CMK (cell line): ENCODE data around the gene TSPAN17.

DNA sequence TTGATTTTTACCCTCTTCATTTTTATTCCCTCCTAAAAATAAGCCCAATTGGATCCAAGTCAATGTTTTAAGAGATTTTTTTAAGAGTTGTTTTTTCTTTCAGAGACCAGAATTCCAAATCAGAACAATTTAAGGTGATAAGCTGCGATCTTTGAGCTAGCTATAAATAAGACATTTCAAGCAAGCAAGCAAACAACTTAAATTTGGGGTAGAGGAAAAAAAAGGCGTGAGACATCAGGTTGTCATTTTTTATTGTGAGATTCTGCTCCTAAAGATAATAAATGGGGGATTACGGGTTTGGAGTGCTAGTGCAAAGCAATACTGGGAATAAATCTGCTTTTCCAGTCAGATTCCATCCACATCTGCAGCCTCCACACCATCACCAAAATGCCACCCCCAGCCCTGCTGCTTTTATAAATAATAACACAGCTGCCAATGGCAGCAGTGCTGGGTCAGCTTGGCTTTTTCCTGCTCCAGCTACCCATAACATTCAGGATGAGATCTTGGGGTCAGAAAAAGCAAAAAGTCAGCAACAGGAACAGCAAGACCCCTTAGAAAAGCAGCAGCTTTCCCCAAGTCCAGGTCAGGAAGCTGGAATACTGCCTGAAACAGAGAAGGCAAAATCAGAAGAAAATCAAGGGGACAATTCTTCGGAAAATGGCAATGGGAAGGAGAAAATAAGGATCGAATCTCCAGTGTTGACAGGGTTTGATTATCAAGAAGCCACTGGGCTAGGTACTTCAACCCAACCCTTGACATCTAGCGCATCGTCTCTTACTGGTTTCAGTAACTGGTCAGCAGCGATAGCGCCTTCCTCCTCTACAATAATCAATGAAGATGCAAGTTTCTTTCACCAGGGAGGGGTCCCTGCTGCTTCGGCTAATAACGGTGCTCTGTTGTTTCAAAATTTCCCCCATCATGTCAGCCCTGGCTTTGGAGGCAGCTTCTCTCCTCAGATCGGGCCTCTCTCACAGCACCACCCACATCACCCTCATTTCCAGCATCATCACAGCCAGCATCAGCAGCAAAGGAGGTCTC is 1.6 kb downstream of the CPEB4 start:
- RRBS = no CpG with 5 or more reads among the region's 12 CpGs

DNA sequence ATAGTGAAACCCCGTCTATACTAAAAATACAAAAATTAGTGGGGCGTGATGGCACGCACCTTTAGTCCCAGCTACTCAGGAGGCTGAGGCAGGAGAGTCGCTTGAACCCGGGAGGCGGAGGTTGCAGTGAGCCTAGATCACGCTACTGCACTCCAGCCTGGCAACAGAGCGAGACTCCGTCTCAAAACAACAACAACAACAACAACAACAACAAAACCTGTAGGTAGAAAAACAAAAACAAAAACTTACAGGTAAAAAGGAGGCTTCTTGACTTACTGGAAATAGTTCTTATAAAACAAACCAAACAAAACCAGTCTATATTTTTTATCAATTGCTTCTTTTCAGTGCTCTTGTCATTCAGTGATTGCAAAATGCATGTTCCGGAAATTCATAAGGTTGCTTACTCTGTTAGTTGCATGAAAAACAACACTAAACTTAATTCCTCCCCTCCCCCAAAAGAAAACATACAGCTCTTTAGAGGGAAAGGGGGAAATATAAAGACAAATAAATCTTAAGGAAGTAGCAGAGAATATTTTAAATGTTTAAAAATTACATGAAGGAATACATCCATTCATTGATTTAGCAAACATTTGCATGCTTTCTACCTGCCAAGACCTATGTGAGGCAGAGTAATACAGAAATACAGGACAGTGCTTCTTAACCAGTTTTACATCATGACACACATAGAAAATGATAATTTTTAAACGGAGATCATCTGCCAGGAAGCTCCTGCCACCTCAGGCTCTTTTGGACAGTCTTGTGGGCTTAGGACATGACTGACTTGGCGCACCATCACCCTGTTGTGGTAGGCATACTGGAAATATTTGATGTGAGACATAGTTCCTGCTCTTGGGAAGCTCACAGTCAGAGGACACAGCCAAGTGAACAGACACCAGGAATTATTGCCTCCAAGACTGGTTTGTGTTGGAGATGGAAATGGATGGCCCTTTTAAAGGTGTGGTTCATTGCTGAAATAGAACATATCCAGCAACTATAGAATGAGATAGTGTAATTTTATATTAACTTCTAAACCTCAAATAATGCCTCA is 19.3 kb downstream of the CPEB4 start:
- RRBS = no CpG with 5 or more reads among the region's 12 CpGs

GRCh38 chr5:173908395-173909256 is 20.5 kb downstream of the CPEB4 start:
- RRBS = no CpG with 5 or more reads among the region's 2 CpGs

DNA sequence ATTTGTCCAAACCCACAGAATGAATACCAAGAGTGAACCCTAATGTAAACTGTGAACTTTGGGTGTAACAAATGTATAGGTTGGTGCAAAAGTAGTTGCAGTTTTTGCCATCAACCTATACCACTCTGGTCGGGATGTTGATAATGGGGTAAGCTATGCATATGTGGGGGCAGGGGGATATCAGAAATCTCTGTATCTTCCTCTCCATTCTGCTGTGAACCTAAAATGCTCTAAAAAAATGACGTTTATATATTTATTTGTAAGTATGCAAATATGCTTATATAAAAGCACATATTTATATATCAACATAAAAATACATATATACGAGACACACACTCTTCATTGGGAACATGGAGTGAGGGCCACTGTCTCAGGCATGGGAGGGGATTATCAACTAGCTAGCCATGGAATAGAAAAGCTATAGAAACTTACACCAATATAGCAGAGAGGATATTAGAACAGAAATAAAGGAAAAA is 40.1 kb downstream of the CPEB4 start:
- RRBS = no CpG with 5 or more reads among the region's 3 CpGs

DNA sequence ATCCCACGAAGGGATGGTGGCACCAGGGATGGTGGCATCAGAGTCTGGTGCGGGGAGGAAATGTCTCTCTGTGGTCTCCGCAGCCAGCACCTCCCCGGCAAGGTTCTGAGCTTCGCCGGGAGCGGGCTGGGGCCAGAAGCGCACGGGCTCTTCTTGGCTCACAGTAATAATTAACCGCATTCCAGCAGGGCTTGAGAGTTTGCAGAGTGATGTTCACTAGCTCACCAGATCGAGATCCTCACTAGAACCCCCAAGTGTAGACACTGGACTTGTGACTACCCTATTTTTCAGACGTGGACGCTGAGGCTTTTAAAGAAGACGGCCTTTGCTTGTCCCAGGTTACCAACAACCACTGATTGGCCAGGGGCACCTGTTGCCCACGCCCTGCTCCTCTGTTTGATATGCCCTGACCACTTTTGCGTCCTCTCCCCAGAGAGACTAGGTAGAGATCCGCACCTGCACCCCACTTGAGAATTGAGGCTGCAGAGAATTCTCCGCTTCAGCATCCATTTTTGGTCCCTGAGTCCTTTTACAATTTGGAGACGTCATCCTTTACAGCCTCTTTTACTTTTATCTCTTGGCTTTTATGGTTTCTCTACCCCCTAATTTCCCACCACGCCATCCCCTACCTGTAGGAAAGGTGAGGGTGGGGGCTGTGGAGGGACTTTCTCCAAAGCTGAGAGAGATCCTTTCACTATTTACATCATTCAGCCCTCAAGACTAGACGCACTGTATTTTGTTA is 1.4 kb downstream of the MSX2 start:
- RRBS = 98% methylated on average over 3 of the region's 21 CpGs

GRCh38 chr5:174987784-174988095 is 263.4 kb downstream of the MSX2 start:
- RRBS = no CpG with 5 or more reads among the region's 4 CpGs

GRCh38 chr5:175059828-175060454 is 335.6 kb downstream of the MSX2 start:
- RRBS = no CpG with 5 or more reads among the region's 21 CpGs

GRCh38 chr5:175467884-175468438 is 10.4 kb upstream of the SFXN1 start:
- RRBS = no CpG with 5 or more reads among the region's 8 CpGs

DNA sequence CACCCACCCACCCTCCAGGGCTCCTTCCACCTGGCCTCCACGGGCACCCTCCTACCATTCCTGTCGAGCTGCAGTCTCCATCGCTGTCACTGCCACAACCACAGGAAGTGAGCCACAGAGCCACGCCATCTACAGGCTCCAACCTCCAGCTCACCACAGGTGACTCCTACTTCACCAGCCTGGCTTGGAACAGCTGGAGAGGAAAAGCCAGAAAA is 66.3 kb upstream of the THOC3 start:
- RRBS = no CpG with 5 or more reads among the region's 4 CpGs

DNA sequence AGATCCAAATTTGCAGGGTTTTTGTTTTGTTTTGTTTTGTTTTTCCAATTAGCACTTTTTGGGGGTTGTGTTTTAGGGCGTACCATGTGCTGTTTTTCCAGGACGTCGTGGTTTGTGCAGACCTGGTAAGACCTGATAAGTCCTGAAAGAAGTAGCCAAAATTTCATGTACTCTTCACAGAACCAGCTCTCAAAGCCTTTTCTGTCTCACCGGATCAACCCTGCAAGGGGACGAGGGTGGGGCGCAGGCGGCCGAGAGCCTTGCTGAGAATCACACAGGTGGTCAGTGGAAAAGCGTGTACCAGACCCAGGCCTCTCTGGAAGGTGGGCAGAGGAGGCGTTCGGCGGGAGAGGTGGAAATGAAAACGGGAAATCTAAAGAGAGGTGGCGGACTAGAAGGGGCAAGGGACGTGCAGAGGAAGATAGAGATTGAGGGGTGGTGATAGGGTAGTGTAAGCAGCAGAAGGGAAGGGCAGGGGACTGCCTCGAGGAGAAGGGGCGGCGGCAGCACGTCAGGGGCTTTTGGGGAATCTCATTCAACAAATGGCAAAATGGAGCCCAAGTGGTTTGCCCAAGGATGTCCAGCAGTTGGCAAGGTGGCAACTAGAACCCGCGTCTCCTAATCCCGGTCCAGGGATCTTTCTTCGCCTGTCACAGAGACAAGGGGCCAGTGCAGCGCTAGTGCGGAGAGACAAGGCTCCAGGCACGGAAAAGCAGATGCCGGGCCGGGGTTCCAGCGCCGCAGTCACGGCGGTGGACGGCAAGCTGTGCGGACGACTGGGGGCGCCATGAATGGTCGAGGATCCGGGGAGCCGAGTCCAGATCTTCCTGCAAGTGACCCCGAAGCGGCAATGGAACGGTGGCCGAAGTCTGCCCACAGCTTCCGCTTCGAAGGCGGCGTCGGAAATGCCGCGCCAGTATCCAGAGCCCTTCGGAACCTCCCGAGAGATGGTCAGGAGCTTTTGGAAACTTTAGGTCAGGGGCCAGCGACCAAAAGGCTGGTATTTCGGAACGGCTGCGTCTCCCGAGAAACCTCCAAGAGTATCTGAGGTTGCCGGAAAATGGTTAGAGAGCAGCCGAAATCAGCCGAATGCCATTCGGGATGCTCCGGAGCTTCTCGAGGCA is 869 bp upstream of the FAF2 start:
- RRBS = 2% methylated on average over 17 of the region's 63 CpGs

GRCh38 chr5:176532012-176532518 is 5.1 kb downstream of the RNF44 start:
- RRBS = 91% methylated on average over 9 of the region's 27 CpGs

- RRBS = no CpG with 5 or more reads among the region's 11 CpGs
Observed at GRCh38 chr5:176541388-176542098, 4.3 kb upstream of the RNF44 start.

GRCh38 chr5:176545590-176546275 is 3.4 kb upstream of the CDHR2 start:
- RRBS = no CpG with 5 or more reads among the region's 12 CpGs

- RRBS = no CpG with 5 or more reads among the region's 12 CpGs
Observed at GRCh38 chr5:176621609-176622013, 8.7 kb downstream of the SNCB start.

DNA sequence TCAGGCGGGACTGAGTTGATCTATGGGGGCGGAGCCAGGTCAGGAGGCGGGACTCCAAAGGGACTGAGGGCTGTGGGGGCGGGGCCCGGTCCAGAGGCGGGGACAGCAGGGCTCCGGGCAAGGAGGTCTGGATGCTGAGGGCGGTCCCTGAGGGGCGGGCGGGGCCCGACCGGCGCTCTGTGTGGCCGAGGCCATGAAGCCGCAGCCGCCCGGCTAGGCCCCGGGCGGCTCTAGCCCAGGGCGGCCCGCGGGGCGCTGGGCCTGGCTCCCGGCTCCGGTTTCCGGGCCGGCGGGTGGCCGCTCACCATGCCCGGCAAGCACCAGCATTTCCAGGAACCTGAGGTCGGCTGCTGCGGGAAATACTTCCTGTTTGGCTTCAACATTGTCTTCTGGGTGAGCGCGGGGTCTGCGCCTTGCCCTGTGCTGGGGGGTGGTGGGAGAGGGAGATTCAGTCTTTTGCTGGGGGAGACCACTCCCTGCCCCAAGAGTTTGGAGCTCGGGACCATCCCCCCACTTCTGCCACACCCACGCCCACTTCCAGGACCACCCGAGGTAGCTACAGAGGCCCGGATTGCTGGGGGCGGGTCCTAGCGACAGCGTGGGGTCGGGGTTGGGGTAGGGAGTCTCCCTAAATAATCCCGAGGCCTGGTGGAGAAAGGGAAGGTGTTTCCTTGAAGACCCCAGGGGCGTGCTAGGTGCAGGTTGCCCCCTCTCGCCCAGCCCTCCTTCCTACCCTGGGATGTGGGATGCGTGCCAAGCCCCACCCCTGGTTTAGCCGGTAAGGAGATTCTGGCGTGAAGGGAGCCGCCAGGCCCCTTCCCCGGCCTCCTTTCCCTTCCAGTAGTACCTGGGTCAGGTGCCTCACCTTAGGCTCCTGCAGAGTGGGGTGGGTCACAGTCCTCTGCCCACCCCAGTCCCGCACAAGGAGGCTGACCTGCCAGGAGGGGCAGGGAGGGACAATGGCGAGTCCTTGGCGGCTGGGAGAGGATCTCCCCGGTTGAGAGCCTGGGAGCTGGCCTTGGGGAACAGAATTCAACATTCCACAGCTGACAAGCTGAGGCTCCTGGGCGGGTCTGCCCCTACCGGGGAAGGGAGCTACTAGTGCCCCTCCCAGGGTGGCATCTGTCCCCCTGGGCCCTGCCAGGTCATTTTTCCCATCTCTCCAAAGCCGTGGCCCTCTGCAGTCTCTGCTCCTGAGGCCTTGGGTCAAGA is at the start of gene TSPAN17:
TSPAN17 (plus strand) TSS at position 175 of the 1,212 bp plus-strand sequence.
- RRBS = 15% methylated on average over 25 of the region's 58 CpGs

GRCh38 chr5:176901642-176902577 is 2.8 kb upstream of the HK3 start:
- RRBS = no CpG with 5 or more reads among the region's 6 CpGs

GRCh38 chr5:177133123-177133358 is 532 bp upstream of the NSD1 start:
- RRBS = no CpG with 5 or more reads among the region's 18 CpGs

DNA sequence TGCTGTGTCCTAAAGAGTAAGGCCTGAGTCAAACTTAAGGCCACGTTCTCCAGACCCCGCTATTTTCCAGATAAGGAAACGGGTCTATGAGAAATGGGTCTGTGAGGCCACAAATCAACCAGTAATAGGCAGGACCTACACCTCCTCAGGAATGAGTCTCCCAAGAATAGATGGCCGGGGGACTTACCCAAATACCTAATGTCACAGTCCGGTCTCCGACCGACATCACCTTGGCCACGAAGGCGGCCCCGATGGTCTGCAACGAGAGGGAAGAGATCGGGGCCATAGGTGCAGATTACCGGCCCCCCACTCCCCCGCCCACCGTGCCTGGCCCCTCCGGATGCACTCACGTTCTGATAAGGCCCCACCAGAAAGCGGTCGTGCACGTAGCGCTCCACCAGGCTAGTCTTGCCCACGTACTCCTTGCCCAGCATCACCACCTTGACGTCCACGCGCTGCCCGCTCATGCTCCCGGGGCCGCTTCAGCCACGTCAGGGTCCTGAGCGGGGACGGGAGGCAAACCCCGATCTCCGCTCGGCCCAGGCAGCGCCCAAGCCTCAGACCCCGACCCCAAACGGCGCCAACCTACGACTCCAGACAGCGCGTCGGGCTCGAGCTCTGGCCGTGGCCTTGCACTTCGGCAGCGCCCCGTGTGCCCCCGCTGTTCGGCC is 562 bp downstream of the RAB24 start:
- RRBS = 2% methylated on average over 10 of the region's 49 CpGs